Cytotoxic T cell (primary cell): ENCODE data around the genes THOC6, ZSCAN10 and ZNF213.

DNA sequence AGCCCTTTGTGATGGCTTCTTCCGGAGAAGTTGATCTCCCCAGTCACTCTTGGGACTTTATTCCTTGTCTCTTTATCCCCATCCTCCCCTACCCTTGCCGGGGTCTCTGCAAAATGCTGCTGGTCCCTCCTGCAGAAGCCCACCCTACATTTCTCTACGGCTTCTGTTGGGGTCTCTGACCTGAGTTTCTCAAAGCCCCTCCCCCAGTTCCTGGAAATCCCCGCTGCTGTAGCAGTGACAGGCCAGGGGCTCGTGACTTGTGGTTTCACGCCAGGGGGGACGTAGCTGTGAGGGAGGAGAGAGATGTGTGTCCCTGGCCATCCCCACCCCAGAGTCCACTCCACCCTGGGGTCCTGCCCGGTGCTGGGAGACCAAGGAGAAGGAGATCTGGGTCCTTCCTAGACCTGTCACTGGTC lies 3.9 kb upstream of the ATP6V0C start:
- PRO-cap, 2 experiments, result no peak in any of the 2 experiments

DNA sequence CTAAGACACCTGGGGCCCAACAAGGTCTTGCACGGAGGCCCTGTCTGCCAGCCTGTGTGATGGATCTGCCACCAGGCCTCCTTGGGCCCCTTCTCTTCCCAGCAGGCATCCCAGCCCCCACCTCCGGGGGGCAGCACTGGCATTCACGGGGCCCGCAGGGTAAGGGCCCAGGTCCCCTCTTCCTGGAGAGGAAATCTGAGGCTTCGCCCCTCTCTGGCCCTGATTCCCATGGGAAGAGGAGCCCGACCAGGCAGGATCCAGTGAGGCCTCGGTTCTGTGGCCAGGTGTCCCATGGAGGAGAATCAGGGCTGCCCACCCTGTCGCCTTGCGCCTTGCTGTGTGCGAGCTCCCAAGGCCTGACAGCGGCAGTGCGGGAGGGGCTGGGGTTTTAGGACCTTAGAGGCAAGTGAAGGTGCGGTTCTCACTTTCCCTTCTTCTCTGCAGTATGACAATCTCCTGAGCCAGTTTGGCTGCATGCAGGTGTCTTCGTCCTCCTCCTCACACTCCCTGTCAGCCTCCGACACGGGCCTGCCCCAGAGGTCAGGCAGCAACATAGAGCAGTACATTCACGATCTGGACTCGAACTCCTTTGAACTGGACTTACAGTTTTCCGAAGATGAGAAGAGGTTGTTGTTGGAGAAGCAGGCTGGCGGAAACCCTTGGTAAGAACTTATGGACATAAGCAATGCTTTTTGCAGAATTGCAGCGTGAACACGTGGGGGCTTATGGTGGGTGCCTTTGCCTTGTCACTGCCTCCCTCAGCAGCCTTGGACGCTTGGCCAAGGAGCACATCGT lies 48.6 kb downstream of the PDPK1 start:
- PRO-cap, 2 experiments, result no peak in any of the 2 experiments

DNA sequence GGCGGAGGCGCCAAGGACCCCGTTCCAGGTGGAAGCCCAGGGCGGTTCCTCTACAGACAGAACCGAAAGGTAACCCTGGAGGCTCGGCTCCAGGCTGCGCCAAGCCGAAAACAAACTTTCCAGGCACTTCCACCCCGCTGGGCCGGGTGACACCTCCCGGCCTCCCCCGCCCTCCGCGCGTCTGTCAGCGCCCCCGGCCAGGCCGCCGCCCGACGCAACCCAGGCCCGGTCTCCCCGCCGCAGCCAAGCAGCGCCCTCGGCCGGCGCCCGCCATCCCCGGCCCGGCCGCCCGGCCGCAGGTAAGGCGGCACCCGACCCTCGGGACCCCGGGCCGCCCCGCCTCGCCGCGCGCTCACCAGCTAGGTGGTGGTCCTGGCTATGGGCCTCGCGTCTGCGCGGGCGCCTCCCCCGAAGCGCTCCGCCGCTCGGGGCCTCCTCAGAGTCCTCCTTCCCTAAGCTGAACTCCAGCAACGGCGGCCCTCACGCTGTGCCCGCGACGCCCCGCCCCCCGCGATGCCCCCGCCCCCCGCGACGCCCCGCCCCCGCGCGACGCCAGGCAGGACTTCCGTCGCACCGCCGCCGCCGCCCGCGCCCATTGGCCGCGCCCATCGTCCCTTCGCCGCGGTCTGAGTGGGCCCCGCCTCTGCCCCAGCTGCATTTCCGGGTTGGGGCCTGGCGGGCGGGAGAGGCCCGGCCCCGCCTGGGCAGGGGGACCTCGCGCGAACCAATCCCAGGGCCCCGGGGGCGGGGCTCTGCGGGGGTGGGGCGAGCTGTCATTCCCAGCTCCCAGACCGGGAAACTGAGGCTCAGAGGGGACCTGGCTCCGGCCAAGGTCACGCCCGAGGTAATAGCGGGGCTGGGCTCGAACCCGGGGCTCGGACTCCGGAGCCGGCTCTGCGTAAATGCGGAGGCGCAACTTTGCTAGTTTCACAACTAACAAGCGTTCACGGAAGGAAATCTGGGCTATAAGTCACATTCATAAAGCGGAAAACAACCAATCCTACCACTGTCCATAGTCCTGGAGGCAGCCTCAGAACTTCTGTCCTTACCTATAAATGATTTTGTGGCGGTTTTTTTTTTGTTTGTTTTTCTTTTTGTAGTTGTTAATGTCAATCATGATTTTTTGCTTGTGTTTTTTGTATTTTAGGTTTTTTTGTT lies 9.0 kb upstream of the KCTD5 start:
- PRO-cap, 2 experiments, result peak in 2 of 2 experiments; most common plus-strand start position 673 of the sequence (in 2); most common minus-strand start position 459 of the sequence (in 2)

DNA sequence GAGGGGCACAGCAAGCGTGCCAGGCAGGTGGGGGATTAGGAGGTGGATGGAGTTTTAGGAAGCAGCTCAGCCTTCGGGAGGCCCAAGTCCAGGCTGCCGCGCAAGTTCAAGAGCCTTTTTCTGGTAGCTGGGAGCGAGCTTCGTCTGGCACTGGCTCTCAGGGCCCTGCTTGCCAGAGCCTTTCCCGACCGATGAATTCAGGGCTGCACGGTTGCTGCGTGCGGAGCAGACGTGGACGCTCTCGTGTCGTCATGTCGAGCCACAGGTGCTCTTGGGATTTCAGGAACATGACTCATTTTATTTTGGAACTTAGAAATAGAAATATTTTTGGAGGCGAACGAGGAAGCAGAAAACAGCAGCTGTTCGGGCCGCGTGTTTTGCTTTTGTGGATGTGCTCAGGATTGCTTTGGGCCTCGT lies 17.0 kb downstream of the KCTD5 start:
- PRO-cap, 2 experiments, result no peak in any of the 2 experiments

- PRO-cap, 2 experiments, result no peak in any of the 2 experiments
Observed at GRCh38 chr16:2966653-2967296, 2.4 kb upstream of the PAQR4 start.

DNA sequence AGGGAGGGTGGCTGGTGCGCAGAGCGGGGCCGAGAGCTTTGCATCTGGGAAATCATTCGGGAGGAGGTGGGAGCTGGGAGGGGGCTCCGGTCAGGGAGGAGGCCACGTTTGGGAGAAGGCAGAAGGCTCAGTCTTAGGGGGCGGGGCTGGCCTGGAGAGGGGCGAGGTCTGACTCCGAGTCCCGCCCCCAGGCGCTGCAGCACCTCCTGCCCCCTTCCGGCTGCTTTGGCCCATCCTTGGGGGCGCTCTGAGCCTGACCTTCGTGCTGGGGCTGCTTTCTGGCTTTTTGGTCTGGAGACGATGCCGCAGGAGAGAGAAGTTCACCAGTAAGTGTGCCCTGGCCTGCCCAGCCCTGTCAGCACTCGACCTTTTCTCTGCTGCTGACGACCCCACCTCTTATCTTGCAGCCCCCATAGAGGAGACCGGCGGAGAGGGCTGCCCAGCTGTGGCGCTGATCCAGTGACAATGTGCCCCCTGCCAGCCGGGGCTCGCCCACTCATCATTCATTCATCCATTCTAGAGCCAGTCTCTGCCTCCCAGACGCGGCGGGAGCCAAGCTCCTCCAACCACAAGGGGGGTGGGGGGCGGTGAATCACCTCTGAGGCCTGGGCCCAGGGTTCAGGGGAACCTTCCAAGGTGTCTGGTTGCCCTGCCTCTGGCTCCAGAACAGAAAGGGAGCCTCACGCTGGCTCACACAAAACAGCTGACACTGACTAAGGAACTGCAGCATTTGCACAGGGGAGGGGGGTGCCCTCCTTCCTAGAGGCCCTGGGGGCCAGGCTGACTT lies 1.4 kb downstream of the TNFRSF12A start:
- PRO-cap, 2 experiments, result peak in 1 of 2 experiments; most common plus-strand start position 704 of the sequence (in 1); most common minus-strand start position 469 of the sequence (in 1)

DNA sequence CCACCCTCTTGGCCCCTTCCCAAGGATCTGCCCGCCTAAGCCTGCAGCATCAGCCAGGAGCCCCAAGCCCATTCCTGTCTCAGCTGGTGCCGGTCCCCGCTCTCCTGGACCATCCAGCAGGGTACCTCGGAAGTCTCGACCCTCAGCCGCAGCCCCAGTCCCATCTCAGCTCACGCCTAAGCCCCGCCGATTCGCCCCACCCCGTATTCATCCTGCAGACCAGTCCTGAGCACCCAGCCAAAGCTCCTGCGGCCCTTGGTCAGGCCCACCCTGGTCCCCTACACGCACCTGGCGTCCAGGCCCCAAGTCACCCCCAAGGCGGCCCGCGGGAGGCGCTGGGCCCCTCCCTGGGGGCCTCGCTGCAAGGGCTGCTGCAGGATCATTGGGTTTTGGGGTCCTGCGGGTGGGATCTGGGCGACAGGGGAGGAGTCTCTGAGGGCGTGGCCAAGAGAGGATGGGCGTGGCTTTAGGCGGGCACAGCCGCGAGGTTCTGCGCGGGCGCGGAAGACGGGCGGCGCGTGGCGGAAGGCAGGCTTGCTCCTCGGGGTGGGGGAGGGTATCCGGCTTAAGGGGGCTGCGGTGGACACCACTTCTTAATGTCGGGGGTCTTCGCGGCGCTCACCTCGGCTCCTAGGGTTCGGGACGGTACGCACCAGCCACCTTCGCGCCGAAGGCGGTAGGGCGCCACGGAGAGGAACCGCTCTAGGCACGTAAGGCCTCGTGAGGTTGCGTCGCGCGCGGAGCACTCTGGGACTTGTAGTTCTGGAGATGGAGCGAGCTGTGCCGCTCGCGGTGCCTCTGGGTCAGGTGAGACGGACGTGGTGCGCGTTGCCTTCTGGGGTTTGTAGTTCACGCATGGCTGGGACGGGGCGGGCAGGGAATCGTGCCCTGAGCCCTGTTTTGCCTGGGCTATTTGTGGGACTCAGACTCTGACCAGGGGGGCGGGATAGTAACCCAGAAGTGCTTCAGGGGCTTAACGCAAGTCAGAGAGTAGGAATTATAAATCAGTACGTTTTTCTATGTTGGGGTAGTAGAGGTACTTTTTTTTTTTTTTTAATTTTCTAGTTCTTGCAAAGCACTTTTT lies at the start of gene THOC6:
TSS of gene THOC6 (plus strand) at position 477 of the 1,084 bp plus-strand sequence.
- PRO-cap, 2 experiments, result peak in 2 of 2 experiments; most common plus-strand start position 504 of the sequence (in 2); most common minus-strand start position 384 of the sequence (in 1)

GRCh38 chr16:3099026-3099541 lies at the start of gene ZSCAN10:
TSS of gene ZSCAN10 (minus strand) at chr16:3099294.
- PRO-cap, 2 experiments, result no peak in any of the 2 experiments

DNA sequence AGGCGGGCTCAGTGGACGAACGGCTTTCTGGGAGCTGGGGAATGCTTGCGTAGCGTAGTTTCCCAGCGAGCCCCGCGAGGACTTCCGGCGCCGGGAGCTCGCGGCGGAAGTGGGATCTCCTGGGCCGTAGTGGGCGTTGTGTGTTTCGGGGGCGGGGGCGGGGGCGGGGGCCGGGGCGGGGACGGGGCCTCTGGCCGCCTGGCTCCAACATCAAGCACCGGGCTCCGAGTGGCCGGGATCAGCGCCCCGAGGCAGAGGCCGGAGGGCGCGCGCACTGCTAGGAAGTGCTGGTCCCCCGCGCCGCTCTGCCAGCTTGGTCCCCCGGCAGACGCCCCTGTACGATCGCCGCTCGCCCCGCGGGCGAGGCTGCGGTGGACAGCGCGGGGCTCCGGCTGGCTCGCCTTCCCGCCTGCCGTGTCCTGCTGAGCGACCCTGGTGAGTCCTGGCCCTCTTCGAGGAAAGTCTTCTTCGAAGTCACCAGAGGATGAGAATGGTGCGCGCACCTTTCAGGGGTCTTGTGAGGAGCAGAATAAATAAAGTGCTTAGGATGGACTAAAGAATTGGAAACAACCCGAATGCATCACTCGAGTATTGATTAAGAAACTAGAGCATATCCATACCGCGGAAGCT lies at the start of gene ZNF213:
TSS of gene ZNF213 (plus strand) at position 77 of the 630 bp plus-strand sequence.
- PRO-cap, 2 experiments, result peak in 2 of 2 experiments; most common plus-strand start position 77 of the sequence (in 1)

DNA sequence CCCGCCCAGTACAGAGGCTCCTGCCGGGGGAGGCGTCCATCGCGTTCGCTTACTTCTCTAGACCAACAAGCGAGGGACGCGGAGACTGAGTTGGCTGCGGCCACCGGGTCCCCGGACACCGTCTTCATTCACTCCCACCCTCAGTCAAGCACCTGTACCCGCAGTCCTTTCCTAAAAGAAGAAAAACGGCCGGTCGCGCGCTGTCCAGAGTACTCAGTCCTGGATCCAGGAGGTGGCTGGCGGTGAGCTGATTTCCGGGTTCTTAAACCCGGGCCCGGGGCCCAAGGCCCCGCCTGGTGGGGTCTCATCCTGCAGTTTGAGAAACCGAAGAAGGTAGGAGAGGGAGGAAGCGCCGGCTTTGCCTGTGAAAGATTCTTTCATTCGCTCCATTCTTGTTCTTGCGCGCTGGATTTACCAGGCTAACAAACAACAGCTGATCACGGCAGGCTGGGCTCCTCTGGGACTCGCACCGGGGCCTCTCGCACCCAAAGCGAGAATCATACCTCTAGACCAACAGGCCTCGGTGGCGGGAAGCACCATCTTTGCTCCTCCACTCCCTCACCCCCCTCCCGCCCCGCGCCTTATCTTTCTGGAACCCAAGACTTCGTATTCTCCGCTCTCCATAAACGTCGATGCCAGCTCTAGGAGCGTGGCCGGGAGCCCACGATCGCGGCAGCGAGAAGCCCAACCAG lies 35.8 kb downstream of the ZNF213 start:
- PRO-cap, 2 experiments, result no peak in any of the 2 experiments

DNA sequence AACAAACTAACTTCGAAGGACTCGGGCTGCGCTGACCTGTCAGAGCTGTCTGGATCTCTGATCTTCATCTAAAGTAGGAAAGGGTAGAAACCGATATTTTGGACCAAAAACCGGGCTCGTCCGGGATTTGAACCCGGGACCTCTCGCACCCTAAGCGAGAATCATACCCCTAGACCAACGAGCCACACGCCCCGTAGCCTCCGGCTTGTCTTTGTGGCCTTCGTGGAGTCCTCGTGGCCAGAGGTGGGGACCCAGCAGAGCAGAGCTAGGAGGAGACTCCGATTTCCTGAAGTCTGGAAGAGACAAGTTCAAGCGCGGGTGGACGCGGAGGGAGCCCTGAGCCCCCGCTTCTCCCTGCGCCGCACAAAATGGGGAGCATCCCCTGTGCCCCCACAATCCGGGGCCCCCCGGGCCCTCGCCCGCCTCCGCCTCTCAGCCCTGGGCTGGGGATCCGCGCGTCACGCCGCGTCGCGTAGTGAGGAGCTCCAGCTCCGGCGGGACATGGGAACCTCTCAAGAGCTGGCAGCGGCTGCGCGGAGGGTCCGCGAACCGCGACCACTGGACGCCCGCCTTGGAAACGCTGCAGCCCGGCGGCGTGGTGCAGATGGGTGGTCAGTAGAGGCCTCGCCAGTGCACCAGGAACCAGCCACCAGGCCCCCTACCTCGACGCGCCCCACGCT lies 47.8 kb downstream of the ZNF213 start:
- PRO-cap, 2 experiments, result no peak in any of the 2 experiments

DNA sequence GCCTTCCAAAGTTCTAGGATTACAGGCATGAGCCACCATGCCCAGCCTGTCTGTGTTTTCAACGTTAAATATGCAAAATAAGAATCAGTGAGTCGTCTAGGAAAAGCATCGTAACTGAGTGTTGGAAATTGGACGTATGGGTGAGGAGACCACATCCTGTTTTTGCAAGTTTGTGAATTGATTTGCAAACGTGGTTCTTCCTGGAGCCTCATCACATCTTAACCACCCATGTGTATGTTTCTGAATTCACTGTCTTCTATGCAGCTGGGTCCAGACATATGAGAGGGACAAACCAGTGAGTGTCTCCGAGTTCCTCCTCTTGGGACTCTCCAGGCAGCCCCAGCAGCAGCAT lies 19.6 kb downstream of the ZNF200 start:
- PRO-cap, 2 experiments, result peak in 2 of 2 experiments; most common plus-strand start position 249 of the sequence (in 2); most common minus-strand start position 72 of the sequence (in 2)

DNA sequence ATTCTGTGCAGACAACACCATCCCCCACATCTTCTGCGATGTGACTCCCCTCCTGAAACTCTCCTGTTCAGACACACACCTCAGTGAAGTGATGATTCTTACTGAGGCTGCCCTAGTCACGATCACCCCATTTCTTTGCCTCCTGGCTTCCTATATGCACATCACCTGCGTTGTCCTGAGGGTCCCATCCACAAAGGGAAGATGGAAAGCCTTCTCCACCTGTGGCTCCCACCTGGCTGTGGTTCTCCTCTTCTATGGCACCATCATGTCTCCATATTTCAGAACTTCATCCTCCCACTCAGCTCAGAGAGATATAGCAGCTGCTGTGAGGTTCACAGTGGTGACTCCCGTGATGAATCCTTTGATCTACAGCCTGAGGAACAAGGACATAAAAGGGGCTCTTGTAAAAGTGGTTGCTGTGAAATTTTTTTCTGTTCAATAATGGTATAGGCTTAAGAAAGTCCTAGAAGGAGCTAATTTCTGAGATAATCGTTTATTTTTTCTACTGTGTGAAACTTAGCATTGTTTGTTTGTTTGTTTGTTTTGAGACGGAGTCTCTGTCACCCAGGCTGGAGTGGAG lies 18.8 kb downstream of the ZNF200 start:
- PRO-cap, 2 experiments, result peak in 1 of 2 experiments; most common minus-strand start position 287 of the sequence (in 1)

GRCh38 chr16:3223881-3224299 lies 11.1 kb downstream of the ZNF200 start:
- PRO-cap, 2 experiments, result no peak in any of the 2 experiments

DNA sequence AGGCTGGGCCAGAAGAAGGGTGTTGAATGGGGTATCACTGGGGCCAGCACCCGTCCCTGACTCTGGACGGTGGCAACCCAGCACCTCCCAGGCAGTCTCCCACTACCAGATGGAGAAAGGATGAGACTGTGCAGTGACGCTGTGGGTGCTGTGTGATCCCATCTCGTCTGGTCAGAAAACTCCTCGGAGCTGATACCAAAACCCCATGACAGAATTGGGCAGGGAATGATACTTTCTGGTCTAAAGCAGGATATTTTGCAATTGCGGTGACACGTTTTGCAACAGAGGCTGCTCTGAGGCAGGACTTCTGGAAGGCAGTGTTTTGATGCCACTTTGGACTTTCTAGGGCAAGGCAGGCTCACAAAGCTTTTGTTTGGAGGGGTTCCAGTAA lies 2.6 kb upstream of the MEFV start:
- PRO-cap, 2 experiments, result no peak in any of the 2 experiments

GRCh38 chr16:3282148-3282696 lies 1.1 kb upstream of the ZNF263 start:
- PRO-cap, 2 experiments, result peak in 1 of 2 experiments; most common plus-strand start chr16:3282638 (in 1)

DNA sequence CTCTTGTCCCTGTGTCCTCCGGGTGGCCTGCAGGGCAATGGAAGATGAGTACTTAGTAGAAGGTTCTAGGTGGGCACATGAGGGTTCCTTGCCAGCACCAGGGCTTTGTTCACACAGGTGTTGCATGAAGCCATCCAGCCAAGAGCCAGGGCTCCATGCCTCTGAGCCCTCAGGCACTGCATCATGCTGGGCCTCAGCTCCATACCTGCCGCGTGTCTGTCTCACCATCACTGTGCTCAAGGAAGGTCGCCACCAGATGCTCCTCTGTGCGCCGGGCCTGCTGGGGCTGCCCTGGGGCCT lies 25.6 kb downstream of the C16orf90 start:
- PRO-cap, 2 experiments, result no peak in any of the 2 experiments

DNA sequence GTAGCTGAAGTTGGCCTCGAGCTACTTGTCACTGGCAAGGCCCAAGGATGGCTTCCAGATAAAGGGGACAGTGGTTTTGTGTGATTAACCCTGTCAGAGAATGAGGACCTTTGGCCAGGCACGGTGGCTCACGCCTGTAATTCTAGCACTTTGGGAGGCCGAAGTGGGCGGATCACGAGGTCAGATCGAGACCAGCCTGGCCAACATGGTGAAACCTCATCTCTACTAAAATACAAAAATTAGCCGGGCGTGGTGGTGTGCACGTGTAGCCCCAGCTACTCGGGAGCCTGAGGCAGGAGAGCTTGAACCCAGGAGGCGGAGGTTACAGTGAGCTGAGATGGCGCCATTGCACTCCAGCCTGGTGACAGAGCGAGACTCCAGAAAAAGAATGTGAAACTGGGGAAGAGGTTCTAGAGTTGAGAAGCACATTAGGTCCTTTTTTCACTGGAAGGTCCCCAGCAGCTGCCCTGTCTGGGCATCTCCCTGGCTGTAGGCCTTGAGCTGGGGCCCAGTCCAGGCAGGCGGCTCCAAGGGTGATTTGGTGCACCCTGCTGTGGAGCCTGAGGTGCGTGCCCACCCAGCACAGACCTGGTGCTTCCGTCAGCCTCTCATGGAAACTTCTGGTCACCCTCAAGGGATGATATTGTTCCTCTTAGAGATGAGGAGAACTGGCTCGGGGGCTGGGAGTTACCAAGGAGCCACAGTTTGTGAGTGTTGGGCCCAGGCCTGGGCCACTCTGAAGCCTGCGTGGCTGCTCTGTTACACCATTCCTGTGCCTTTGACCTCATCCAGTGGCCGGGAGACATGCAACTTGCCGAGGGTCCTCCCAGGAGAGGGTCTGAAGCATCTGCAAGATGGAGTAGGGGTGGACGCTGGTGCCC lies 8.0 kb downstream of the C16orf90 start:
- PRO-cap, 2 experiments, result peak in 1 of 2 experiments; most common plus-strand start position 244 of the sequence (in 1)

- PRO-cap, 2 experiments, result no peak in any of the 2 experiments
Observed at GRCh38 chr16:3580528-3581034, 3.4 kb upstream of the NLRC3 start.

- PRO-cap, 2 experiments, result no peak in any of the 2 experiments
Observed at GRCh38 chr16:3592510-3592998, 15.4 kb upstream of the NLRC3 start.